Tongue (tissue), 2 donors: ENCODE measurements around a stretch of chr11.

GRCh38 chr11:115500539-115501579 lies 3.4 kb downstream of the CADM1 start:
- RAMPAGE, long total RNA: no peak

DNA sequence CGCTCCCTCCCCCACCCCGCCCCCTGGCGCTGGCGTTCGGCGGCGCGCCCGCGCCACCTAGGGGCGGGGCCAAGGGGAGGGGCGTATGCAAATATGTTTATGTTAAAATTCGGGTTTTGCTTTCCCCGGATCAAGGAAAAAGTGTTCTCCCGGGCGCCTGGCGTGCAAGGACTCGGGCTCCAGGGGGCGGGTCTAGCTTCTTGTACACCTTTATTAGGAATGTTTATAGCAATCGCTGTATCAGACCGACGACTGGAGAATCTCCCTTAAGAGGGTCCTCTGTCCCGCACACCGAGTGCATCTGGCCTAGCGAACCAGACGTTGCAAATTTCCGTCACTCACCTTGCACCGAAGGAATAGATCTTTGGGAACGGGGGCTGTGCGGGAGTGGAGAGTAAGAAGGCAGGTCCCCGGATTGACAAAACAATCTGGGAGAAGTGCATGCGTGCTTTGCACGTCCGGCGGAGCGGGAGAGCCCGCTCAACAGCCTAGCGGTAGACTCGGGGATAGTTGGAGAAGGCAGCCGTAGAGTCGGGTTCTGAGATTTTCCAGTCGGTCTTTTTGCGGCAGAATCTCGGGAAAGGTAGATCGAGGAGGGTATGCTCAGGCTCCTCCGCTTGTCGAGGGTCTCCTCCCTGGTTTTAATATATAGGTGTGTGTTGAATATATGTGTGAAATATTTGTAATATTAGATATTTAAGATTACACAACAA lies 482 bp upstream of the CADM1 start:
- RAMPAGE, long total RNA: no peak

GRCh38 chr11:115523934-115524333 lies 19.7 kb upstream of the CADM1 start:
- RAMPAGE, long total RNA: no peak

GRCh38 chr11:115622749-115623548 lies 118.7 kb upstream of the CADM1 start:
- RAMPAGE, long total RNA: no peak

- RAMPAGE, long total RNA: no peak
These were observed 212.9 kb upstream of the CADM1 start for GRCh38 chr11:115717082-115717641.

DNA sequence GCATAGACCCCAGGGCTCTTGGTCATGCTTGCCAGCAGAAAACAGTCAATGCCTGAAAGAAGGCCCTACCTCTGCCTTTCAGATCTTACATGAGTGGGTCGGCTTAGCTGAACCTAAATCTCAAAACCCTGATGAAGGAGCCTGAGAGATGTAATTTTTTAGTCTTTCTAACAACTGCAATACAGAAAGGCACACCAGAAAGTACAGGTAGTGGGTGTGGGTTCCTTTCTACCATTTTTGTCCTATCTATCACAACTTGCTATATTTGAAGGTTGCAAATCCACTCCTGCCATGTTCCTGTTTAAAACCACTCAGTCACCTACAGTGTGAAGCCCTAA lies 336.0 kb upstream of the CADM1 start:
- RAMPAGE, long total RNA: no peak

DNA sequence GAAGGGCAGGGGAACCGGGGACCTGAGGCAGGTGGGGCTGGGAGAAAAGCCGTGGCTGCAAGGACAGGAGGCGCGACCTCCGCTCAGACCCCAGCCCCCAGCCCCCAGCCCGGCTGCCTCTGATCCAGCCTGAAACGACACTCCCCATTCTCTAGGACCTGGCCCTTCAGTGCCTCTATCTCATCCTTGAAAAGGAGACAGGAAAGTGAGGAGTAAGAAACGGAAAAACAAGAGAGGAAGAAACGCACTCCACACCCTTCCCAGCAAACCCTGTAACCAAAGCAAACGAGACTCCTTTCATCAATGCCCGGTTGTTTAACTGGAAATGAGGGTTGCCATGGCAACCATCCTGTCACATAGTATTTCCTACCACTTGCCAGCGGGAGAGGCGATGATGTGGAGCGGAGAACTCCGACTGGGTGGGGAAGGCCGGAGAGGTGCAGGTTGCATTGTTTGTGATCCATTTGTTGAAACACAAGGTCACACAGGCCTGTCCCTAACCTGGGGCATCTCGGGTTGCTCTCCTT lies 610.0 kb downstream of the BUD13 start:
- RAMPAGE, long total RNA: no peak

- RAMPAGE, long total RNA: no peak
These were observed 515.7 kb downstream of the BUD13 start for GRCh38 chr11:116257085-116257479.

GRCh38 chr11:116687452-116688725 lies 84.9 kb downstream of the BUD13 start:
- RAMPAGE, long total RNA: no peak

DNA sequence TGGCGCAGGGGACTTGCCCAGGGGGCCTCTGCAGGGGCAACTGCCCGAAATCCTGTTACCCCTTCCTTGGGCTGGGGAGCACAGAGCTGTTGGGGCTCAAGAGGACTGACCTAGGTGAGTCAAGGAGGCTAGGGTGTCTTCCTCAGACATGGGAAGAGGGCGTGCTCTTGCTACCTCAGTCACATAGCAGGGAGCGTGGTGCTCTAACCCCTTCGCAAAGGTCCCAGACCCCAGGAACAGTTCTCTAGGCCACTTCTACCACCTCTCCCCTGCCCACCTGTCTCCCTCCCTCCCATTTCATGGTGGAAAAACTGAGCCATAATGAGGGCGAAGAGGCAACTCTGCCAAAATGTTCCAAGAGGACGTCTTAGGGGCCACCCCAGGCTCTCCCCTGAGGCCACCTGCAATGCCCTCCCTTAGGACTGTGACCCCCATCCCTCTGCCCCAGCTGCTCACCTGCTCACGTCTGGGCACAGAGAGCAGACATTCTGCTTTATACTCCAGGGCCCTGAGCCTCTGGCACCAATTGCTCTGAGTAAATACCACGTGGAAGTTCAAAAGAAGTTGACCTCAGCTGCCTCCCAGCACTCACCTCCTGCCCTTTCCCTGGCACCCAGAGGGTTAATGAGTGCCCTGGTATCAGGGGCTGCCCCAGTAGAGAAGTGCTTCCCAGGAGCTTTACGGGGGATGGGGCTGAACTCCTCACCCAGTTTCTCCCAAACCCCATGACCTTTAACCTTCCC lies 416 bp upstream of the APOA5 start:
- RAMPAGE, long total RNA: no peak

DNA sequence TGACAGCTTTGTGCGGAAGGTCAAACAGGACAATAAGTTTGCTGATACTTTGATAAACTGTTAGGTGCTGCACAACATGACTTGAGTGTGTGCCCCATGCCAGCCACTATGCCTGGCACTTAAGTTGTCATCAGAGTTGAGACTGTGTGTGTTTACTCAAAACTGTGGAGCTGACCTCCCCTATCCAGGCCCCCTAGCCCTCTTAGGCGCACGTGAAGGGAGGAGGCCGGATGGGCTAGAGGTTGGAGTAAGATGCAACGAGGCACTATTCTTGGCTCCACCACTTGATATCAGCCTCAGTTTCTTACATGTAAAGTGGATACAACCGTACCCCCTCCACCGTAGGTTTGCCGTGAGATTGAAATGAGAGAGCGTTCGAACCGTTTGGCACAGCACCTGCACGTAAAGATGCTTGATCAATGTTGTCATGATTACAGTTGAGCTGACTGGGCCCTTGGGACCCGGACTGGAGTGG lies 3.6 kb downstream of the APOC3 start:
- RAMPAGE, long total RNA: no peak

- RAMPAGE, long total RNA: no peak
These were observed 3.4 kb upstream of the APOA1 start for GRCh38 chr11:116840669-116841352.

DNA sequence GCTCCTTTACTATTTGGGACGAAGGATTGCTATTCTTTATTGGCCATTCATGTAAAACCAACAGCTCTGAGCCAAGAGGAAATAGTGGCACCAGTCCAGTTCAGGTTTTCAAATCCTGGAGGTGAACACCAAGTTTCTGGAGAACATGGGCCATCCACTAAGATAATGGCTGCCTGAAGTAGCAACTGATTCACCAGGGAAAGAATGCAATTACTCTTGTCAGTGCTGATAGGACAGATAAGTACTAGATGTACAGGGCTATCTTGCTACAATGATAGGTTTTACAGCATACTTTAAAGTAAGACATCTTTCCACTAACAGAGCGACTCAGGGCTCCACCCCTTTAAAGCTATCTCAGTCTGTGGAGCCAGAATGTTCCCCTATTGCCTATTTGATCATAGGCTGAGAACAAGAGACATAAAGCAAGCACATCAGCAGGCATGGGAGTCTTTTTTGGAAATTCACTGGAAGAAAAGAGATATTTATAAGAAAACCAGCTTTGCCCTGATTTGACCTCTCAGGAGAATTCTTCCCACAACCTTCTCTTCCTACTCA lies 36.9 kb upstream of the APOA1 start:
- RAMPAGE, long total RNA: no peak

- RAMPAGE, long total RNA: no peak
These were observed 57.7 kb upstream of the APOA1 start for GRCh38 chr11:116894936-116895637.

- RAMPAGE, long total RNA: no peak
These were observed 87.5 kb upstream of the APOA1 start for GRCh38 chr11:116924728-116925597.

DNA sequence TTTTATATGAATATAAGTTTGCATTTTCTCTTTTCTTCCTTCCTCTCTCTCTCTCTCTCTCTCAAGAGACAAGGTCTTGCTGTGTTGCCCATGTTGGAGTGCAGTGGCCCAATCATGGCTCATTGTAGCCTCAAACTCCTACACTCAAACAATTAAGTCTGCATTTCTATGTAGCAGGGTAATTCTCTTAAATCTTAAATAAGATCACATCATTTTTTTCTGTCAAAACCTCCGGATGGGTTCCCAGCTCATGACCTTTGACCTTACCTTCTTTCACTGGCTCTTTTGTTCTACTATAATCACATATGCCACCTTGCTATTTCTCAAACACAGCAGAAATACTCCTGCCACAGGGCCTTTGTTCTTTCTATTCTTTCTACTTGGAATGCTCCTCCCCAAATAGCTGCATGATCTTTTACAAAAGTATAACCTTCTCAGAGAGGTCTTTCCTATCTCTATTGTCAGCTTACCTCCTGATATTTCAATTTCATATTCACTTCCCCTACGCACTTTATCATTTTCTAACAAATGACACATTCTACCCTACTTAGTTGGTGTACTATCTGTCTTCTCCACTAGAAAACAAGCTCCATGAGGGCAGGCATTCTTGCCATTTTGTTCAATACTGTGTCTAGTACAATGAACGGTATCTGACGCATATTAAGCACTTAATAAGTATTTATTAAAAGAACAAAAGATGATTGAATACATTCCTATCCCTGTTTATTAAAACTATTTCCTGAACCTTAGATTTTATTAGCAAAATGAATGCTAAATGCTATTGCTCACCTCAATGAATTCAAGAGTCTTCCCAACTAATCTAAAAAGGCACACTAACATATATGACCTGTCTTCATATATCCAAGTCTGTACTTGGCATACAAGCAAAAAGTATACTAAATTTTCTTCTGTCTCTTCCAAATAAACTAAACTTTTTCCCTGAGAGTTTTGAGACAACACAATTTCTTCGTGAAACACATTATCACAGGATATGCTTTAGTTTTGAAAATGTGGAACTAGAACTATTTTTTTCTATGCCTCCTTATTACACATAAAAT lies 96.5 kb upstream of the APOA1 start:
- RAMPAGE, long total RNA: no peak

DNA sequence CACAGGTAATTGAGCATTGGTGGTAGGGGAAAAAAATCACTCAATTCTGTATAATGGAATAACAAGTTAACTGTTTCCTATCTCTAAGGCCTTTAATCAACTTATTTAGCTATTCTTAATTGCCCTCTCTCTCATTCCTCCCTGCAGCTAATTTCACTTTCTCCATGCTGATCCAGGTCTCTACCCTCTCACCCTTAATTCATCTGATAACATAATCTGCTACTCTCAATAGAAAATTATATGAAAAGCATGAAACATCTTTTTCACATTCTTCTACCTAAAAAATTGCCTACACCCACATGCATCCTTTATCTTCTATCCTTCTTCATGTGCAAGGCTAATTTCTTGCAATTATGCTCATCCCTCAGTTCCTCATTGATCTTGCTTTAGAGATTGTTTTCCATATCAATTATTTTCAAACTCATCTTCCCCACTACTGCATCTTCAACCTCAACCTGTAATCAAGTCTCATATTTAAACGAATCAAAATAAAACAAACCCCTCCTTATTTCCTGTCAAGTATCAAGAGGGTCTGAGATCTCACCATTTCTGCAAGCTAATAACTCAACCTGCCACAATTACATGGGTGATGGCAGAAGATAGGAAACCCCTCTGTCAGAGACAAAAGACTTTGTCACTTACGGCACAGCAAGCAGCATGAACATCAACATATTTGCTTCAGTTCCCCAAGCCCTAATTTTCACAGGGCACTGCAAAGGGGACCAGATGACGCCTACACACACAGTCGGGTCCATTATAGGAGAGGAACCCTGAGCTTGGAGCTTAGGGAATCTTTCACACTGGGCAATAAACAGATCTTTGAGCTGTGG lies 108.5 kb upstream of the APOA1 start:
- RAMPAGE, long total RNA: no peak

GRCh38 chr11:117066506-117066803 lies 31.8 kb downstream of the SIK3 start:
- RAMPAGE, long total RNA: no peak

GRCh38 chr11:117218620-117218966 lies 13.3 kb downstream of the PCSK7 start:
- RAMPAGE, long total RNA: no peak

- RAMPAGE, long total RNA: no peak
These were observed 6.8 kb downstream of the BACE1 start for GRCh38 chr11:117309113-117309742.